Metastatic Liver Carcinoma in the Adrenal Gland (tissue), 2 donors: ENCODE data around the gene USP17L26.

- PRO-cap, 2 experiments: no peak in any of the 2 experiments
These were observed at the start of gene USP17L26 for GRCh38 chr4:9334379-9334940. Gene USP17L26 (plus strand): TSS chr4:9334658.

DNA sequence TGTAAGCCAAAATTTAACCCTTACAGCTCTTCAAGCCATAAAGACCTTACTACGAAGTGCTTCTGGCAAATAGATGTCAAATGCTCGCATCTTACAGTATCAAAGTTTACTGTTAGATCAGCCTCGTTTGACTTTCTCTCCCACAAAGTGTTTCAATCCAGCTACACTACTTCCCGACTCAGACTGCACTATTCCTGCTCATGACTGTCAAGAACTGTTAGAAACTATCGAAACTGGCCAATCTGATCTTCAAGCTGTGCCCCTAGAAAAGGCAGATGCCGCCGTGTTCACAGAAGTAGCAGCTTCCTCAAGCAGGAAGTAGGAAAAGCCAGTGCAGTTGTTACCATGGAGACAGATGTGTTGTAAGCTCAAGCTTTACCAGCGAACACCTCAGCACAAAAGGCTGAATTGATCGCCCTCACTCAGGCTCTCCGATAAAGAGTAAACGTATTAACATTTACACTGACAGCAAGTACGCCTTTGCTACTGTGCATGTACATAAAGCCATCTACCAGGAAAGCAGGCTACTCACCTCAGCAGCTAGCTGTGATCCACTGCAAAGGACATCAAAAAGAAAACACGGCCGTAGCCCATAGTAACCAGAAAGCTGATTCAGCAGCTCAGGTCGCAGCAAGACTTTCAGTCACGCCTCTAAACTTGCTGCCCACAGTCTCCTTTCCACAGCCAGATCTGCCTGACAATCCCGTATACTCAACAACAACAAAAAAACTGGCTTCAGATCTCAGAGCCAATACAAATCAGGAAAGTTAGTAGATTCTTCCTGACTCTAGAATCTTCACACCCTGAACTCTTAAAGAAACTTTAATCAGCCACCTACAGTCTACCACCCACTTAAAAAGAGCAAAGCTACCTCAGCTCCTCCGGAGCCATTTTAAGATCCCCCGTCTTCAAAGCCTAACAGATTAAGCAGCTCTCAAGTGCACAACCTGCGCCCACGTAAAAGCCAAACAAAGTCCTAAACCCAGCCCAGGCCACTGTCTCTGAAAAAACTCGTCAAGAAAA, 159.9 kb downstream of the DEFB131A start:
- PRO-cap, 2 experiments: no peak in any of the 2 experiments

DNA sequence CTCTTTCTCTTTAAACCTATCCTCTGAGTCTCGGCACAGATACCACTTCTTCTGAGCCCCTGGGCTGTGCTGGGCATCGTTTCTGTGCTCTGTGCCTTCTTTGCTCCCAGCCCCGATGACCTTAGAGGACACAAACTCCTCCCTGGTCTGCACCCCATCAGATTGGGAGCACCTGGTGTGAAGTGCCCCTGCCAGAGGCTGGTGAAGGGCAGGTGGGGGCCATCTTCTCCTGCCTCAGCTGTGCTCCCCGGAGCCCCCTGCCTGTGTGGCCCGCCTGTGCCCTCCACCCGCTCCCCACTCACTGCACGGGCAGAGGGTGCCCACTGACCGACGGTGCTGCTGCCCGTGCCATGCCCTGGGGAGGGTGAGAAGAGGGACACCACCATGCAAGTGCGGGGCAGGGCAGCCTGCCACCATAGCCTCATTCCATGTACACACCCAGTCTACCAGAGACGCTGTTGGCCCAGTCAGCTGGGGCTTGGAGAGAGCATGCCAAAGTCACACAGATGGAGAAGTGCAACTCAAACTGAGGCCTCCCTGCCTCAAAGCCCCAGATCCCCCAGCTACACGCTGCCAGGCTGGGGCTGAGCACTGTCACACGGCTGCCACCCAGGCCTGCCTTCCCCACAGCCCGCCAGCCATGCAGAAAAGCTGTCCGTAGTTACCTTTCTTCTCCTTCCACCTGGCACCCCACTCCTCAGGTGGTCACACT, 526 bp downstream of the SLC2A9 start:
- PRO-cap, 2 experiments: no peak in any of the 2 experiments

DNA sequence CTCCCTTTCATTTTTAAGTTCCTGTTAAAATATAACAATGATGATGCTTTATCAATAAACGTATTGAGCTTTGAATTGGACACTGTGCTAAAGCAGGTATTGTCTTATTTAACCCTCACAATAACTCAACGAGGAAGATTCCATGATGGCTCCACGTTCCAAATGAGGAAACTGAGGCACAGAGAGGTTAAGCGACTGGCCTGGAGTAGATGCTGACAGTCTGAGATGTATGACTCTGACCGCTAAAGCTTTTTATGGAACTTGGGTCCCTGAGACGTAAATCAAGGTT, 36.0 kb upstream of the SLC2A9 start:
- PRO-cap, 2 experiments: no peak in any of the 2 experiments

DNA sequence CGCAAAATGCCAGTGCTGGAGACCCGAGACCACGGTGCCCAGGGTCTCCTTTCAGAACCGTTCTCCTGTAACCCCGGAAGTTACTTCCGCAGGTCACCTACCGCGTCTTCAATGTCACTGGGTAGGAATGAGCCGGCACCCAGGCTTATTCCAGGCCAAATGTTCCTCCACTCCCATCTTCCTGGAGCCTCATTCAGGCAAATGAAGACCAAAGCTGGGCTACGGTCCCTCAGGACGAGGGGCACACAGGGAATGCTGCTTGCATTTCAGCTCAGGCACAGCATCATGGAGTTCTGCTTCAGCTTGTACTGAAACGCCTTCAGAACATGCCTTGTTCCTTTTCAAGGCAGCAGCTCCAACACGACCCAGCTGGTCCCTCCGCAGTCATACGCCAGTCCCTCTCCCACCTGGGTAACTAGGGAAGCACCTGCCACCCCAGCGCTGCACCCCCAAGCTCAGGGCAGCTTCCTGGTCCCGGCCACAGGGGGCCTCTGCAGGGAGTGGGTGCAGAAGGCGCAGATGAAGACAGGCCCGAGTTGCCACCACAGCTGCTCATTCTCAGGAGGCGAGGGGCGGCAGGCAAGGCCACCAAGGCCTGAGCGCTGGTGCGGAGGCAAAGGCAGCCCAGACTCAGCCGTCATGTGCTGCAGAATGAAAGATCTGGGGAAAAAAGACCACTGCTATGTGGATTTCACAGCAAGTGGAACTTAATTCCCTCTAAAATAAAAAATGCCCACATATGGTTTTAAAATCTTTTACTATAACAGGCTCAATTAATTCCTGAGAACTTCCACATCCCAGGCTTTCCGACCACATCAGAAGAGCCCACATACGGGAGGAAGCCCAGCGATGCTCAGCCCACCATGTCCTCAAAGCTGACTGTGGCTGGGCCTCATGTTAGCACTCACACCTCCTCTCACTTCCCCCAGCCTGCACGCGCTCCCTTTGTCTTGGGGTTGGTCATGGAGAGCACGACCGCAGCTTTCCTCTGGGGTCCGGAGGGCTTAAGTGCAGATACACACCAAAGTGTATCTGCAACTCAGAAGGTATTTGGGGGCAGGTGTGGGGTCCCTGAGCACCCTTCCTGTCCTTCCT, 21.7 kb downstream of the WDR1 start:
- PRO-cap, 2 experiments: no peak in any of the 2 experiments

- PRO-cap, 2 experiments: no peak in any of the 2 experiments
These were observed 12.3 kb downstream of the WDR1 start for GRCh38 chr4:10104159-10104832.

DNA sequence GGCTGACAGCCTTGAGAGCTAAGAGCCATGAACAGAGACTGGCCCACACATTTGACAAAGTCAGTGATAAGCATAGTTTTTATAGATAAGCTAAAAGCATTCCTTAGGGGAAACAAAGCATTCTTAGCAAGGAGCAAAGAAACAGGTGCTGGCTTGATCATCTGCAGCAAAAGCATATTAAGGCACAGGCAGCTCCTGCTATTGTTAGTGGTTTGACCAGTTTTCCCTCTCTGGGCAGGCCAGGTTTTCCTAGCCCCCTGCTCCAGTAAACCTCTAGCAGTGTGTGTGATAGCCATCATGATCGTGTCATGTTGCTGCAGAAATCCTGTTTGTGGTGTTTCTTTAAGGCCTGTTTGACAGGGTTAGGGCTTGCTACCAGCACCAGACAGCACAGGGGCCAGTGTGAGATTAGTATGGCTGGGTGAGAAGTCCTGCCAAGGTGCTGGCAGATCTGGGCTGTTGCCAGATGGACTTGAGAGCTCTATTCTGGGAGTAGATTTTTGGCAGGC, 57.7 kb upstream of the WDR1 start:
- PRO-cap, 2 experiments: no peak in any of the 2 experiments

- PRO-cap, 2 experiments: no peak in any of the 2 experiments
These were observed 476.3 kb upstream of the HS3ST1 start for GRCh38 chr4:11904899-11905418.

GRCh38 chr4:12116171-12116476, 687.4 kb upstream of the HS3ST1 start:
- PRO-cap, 2 experiments: no peak in any of the 2 experiments

DNA sequence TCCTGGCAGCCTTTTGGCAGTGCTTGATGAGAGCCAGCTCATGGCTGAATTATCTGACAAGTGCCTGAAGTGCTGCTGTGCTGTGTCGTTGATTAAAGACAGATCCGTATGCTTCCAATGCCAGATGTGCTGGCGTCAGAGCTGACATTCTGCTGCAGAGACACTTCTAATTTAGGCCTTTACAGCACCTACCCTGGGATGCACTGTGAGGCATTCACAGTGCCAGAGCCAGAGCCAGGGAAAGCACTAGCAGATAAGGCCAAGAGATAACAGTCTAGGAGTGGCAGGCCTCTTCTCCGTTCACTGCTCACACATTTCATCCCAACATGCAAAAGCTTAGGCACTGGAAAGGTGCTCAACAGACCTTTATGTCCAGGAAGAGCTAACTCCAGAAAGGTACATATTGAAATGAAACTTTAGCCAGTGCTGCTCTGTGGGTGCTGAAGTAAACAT, 995.4 kb downstream of the RAB28 start:
- PRO-cap, 2 experiments: no peak in any of the 2 experiments

GRCh38 chr4:13614079-13615008, 13.2 kb downstream of the BOD1L1 start:
- PRO-cap, 2 experiments: no peak in any of the 2 experiments

DNA sequence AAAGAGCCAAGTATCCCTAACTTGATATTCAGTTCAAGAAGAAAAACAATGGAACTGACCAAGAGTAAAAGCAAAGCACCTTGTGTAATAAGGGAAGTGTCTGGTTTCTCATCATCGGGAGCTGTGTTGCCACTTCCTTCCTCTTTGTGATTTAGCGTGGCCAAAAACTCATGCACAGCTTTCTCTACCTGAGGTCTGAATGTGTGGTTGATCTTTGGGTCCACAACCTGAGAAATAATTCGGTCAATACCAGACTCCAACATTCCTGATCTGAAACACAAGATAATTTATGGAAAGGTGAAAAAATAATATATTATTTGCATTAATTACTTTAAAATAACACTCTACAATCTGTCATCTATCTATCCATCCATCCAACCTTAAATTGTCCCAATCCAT, 12.3 kb downstream of the BOD1L1 start:
- PRO-cap, 2 experiments: no peak in any of the 2 experiments

- PRO-cap, 2 experiments: no peak in any of the 2 experiments
These were observed 7.8 kb downstream of the BOD1L1 start for GRCh38 chr4:13619743-13620187.

DNA sequence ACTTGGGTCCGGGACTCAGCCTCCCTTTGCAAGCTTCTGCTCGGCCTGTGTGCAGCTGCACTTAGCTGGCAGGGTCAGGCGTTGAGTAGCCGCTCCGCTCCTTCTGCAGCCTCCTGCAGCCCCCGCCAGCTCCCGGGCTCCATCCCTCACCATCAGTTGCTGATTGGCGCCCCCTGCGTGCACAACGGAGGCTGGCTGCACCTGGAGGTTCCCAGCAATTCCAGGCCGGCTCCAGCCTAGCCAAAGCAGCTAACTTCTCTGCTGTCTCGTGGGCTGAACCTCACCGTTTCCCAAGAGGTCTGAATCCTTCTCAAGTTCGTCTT, 27.0 kb upstream of the BOD1L1 start:
- PRO-cap, 2 experiments: no peak in any of the 2 experiments

GRCh38 chr4:13698454-13698653, 70.8 kb upstream of the BOD1L1 start:
- PRO-cap, 2 experiments: no peak in any of the 2 experiments

DNA sequence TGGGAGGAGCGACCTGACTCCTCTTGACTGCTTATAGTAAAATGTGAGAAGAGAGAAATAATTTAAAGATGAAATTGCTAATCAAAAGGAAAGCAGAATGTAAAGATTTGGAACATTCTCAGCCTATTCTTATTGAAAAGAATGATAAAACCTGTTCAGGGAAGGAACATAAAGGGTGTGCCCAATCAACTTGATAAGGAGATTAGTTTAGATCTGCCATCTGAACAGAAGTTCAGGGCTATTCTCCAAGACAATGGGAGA, 228.6 kb upstream of the BOD1L1 start:
- PRO-cap, 2 experiments: no peak in any of the 2 experiments

GRCh38 chr4:14910255-14910774, 92.0 kb upstream of the CPEB2 start:
- PRO-cap, 2 experiments: peak in 2 of 2 experiments; most common plus-strand start chr4:14910719 (in 2); most common minus-strand start chr4:14910600 (in 1)

GRCh38 chr4:15004532-15005487, 2.5 kb downstream of the CPEB2 start:
- PRO-cap, 2 experiments: peak in 2 of 2 experiments; most common plus-strand start chr4:15005057 (in 1); most common minus-strand start chr4:15004627 (in 1)

- PRO-cap, 2 experiments: no peak in any of the 2 experiments
These were observed 4.9 kb downstream of the CPEB2 start for GRCh38 chr4:15007008-15007840.

DNA sequence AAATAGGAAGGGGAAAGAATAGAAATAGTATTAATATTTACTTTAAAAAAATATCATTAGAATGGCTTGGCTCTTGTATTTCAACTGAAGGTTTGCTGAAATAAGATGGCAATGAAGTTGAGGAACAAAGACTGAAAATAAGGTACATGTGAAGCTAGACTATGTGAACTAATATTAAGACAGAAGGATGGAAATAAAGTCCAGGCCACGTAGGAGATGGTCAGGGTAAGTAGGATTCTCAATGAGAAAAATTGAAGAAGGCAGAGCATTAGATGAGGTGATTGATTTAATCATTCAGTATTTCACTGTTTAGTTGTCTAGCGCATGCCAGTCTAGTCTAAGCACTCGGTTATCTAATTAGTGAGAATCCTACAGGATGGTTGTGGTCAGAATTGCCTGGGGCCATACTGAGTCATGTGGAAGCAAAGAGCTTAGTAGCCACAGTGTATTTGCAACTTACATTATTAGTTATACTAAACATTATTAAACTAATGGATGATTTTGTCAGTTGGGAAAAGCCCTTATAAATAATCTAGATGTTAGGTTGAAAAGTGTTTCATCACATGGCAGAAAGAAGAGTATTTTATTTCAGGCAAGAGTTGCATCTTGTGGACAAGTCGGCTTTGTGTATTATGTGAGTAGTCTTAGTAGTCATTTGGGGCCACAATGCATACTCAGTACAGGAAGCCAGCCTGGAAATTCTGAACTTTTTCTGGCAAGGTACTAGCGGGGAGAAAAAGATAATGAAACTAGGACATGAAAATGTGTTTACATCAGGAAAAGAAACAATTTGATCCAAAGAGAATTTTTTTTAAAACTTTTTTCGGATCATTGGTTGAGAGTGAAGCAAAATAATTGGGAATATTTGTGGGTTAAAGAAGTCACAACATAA, 31.8 kb downstream of the CPEB2 start:
- PRO-cap, 2 experiments: no peak in any of the 2 experiments